A549 (cell line): ENCODE measurements around a stretch of chr15.

DNA sequence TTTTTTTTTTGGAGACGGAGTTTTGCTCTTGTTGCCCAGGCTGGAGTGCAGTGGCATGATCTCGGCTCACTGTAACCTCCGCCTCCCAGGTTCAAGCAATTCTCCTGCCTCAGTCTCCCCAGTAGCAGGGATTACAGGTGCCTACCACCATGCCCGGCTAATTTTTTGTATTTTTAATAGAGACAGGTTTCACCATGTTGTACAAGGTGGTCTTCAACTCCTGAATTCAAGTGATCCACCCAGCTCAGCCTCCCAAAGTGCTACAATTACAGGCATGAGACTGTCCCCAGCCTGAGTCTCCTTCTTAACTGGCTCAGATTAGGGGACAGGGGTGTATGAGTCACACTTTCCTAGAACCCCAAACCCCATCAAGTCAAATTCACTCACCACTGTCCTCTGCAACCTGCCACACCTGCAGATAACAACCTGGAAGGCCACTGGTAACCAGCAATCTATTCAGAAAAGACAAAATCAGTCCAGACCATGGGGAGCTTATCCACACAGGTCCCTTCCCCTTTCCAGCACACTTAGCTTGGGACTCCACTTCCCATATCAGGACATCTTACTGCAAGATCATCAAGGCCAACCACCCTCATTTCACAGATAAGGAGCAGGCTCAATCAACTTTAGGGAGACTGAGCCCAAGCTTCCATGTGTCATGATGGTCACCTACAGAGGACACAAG is 6.4 kb downstream of the WDR73 start:
- PRO-cap: no peak
CAGE:
- cytosol, long polyA plus RNA: no peak
- long polyA plus RNA: no peak
- nucleus, long polyA plus RNA: no peak

GRCh38 chr15:84819158-84819996 is 2.2 kb downstream of the ALPK3 start:
- PRO-cap: no peak
CAGE:
- cytosol, long polyA plus RNA: no peak
- long polyA plus RNA: no peak
- nucleus, long polyA plus RNA: no peak

DNA sequence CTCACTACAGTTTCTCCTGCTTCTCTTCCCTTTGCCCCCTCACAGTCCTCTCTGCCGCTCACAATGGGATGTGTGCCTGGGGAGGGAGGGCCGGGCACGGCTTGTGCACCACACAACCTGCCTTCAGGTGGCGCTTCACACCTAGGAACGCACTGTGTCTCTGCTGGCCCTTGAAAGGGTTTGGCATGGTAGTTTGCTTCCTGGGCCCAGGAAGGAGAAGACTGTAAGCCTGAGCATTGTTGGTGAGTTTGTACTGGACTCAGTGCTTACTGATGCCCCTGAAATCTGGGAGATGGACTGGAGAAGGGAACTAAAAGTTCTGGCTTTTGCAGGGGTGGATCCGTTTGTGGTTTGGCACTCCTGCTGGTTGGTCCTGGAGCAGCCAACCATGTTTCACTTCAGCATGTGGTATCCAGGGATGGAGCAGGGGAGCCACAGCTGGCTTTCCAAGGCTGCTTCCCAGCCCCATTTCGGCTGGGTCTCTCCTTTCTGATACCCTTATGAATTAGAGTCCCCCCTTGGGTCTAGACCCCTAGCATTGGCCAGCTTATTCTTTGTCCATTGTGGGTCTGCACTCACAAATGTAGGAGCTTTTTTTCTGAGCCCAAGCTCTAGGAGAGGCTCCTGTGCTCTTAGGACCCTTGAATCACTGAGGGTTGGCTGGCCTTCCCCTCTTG is 9.4 kb downstream of the ALPK3 start:
- PRO-cap: no peak
CAGE:
- cytosol, long polyA plus RNA: no peak
- long polyA plus RNA: no peak
- nucleus, long polyA plus RNA: no peak

GRCh38 chr15:84833267-84833923 is 16.2 kb downstream of the ALPK3 start:
- PRO-cap: no peak
CAGE:
- cytosol, long polyA plus RNA: no peak
- long polyA plus RNA: no peak
- nucleus, long polyA plus RNA: no peak

GRCh38 chr15:84980129-84980762 is 1.4 kb upstream of the PDE8A start:
- PRO-cap: bidirectional peak, plus-strand start at chr15:84980448, minus-strand start at chr15:84980409
CAGE:
- cytosol, long polyA plus RNA: no peak
- long polyA plus RNA: start-site peak on the plus strand at chr15:84980443-84980549, 63 and 43 reads in 2 replicates
- nucleus, long polyA plus RNA: no peak

GRCh38 chr15:85039092-85039990 is 57.7 kb downstream of the PDE8A start:
- PRO-cap: no peak
CAGE:
- cytosol, long polyA plus RNA: no peak
- long polyA plus RNA: no peak
- nucleus, long polyA plus RNA: no peak

- PRO-cap: no peak
CAGE:
- cytosol, long polyA plus RNA: no peak
- long polyA plus RNA: no peak
- nucleus, long polyA plus RNA: start-site peak on the plus strand at chr15:85083562-85083907, 13 and 48 reads in 2 replicates
Observed at GRCh38 chr15:85083358-85083926, 101.8 kb downstream of the PDE8A start.

DNA sequence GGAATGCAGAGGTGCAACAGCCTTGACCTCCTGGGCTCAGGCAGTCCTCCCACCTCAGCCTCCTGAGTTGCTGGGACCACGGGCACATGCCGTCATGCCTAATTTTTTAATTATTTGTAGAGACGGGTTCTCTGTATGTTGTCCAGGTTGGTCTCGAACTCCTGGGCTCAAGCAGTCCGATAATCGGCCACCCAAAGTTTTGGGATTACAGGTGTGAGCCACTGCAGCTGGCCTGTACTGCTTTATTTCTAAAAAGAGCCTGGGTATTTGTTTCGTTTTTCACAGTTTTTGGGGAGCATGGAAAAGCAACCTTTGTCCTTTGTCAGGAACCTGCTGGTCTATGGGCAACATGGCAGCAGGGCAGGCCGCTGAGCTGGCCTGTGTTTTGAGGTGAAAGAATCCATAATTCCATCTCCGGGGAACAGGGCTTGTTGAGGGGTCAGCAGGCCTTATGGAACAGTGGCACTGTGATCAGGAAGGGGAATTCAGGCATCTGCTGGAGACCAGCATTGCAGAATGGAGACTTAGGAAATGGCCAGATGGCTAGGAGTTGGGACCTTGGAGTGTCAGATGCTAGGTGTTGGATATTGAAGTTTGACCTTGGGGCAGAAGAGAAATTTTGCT is 111.4 kb downstream of the PDE8A start:
- PRO-cap: no peak
CAGE:
- cytosol, long polyA plus RNA: no peak
- long polyA plus RNA: no peak
- nucleus, long polyA plus RNA: no peak

DNA sequence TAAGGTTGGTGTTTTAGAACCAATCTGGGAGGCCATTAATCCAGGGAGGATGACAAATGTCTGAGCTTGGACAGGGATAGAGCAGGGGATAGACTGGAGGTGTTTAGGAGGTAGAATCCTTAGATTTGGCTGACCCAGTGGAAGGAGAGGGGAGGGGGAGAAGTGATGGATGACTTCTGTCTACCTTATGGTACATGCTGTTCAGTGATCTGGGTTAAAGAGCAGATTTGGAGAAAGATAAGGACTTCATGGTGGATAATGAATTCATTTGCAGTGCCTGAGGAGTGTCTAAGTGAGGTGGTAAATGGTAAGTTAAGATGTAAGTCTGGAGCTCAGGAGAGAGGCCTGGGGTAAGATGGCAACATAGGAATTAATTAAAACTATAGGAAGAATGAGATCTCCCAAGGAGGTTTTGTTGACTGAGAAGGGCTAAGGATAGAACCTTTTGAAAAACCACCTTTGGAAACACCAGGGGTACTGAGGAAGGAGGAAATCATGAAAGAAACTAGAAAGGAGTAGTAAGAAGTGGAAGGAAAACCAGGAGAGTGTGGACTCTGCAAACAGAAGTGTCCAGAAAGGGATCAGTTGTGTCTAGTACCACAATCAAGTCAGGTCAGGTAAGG is 125.9 kb downstream of the PDE8A start:
- PRO-cap: no peak
CAGE:
- cytosol, long polyA plus RNA: no peak
- long polyA plus RNA: no peak
- nucleus, long polyA plus RNA: no peak

DNA sequence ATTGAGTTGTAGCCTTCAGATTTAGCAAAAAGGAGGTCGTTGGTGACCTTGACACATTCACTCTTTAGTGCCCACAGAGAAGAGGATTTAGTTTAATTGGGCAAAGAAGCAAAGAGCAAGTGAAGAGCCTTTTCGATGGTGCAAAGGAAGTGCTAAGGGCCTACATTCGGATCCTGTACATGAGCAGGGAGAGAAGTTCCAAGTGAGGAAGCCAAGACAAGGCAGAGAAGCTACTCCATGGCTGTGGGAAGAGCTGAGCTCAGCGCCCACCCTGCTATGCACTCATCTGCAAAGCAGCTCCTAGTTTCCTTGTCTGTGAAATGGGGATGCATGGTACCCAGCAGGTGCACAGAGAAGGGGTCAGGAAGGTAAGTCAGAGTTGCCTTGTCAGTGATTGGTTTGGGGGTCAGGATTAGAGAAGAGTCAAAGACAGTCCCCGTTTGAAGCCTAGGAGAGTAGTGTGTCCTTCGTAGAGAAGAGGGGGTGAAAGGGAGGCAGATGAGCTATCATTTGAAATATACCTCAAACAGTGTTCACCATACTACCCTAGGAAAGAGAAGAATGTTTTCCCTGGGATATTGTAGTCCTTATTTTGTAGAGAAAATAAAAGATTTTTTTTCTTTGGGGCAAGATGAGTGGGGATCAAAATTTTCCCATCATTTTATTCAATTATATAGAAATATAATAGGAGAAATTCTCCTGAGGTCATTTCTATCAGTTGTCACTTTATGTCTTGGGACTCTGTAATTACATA is 126.6 kb downstream of the PDE8A start:
- PRO-cap: no peak
CAGE:
- cytosol, long polyA plus RNA: no peak
- long polyA plus RNA: no peak
- nucleus, long polyA plus RNA: no peak

DNA sequence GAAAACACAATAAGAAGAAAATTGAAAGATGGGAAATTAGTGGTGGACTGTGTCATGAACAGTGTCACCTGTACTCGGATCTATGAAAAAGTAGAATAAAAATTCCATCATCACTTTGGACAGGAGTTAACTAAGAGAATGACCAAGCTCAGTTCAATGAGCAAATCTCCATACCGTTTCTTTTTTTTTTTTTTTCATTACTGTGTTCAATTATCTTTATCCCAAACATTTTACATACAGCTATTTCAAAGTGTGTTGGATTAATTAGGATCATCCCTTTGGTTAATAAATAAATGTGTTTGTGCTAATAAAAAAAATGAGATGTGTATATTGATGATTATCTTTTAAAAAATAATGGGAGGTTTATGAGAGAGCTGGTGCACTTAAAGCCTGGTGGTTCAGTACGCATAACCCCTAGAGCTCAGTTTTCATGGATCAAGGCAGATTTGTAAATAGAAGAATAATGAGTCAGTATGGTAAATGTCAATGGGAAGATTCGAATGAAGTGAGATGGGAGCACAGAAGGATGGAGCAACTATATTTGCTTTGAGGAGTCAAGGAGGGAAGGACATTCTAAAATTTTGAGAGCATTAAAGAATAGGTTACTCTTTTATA is 35.2 kb downstream of the AKAP13 start:
- PRO-cap: no peak
CAGE:
- cytosol, long polyA plus RNA: no peak
- long polyA plus RNA: no peak
- nucleus, long polyA plus RNA: no peak

- PRO-cap: no peak
CAGE:
- cytosol, long polyA plus RNA: no peak
- long polyA plus RNA: no peak
- nucleus, long polyA plus RNA: no peak
Observed at GRCh38 chr15:85582444-85582641, 201.9 kb downstream of the AKAP13 start.

DNA sequence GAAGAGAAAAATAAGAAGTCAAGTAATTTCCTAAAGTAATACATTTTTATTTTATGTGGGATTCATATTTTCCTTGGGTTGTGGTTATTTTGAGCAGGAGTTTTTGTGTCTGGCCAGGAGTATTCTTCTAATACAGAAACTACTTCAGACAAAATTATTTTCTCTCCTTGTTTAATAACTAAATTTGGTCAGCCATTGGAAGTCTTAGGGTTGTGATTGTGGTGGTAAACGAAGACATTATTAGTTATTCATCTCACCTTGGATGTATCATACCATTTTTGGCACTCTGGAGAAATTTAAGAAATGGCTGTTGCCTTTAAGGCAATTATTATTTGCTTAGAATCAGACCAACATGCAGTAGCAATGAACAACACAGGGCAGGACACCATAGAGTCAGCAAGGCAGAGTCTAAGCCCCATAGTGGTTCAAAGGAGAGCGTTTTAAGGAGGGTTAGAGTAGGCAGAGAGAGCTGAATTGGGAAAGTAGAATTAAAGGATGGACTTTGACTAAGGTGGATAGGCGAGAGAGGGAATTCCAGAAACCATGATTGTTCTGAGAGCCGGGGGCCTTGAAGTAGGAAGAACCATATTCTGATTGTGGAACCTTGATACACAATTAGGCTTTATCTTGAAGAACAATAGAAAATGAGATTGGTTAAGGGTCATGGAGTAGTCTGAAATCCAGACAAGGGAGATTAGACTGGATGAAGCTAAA is 186.4 kb downstream of the KLHL25 start:
- PRO-cap: no peak
CAGE:
- cytosol, long polyA plus RNA: no peak
- long polyA plus RNA: no peak
- nucleus, long polyA plus RNA: no peak

DNA sequence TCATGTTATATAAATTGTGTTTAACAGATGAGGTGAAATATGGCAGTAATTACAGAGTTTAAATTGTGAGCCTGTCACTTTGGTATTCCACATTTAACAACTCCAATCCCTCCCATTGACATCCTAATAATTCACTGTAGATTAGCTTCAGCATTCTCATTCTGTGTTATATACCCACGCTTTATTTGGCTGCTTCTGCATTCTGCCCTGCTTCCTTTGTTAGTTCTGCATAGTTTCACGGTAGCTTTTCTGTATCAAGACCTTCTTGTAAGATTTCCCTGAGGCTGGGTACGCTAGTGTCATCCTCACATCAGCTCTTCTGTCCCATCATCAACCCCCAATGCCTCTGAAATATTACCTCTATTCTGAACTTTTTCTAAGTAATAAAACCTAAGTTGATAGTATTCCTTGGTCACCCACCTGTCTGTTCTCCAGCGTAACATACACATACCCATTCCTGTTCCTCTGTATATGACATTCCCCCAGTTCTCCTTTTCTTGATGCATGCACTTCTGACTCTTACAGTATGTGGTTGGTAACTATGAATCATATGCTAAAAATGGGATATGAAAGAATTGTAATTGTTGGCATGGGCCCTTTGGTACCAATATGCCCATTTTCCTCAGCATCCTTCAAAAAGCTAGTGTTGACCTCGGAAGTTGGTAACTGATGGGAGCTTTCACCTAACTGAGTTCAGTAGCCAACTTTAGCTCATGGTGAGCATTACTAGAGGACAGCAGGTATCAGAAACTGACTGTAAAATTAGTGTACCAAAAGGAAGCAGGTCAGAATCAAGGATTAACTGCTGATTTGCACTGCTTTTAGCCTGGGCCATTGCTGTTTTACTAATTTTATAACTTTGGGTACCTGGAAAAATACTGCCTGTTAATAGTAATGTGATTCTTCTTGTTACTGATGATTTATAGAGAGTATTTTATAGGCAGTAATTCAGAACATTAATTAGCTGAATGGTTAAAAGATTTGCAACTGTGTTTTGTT is 171.1 kb downstream of the KLHL25 start:
- PRO-cap: no peak
CAGE:
- cytosol, long polyA plus RNA: no peak
- long polyA plus RNA: no peak
- nucleus, long polyA plus RNA: no peak

- PRO-cap: no peak
CAGE:
- cytosol, long polyA plus RNA: no peak
- long polyA plus RNA: no peak
- nucleus, long polyA plus RNA: no peak
Observed at GRCh38 chr15:85640033-85640534, 154.6 kb downstream of the KLHL25 start.

DNA sequence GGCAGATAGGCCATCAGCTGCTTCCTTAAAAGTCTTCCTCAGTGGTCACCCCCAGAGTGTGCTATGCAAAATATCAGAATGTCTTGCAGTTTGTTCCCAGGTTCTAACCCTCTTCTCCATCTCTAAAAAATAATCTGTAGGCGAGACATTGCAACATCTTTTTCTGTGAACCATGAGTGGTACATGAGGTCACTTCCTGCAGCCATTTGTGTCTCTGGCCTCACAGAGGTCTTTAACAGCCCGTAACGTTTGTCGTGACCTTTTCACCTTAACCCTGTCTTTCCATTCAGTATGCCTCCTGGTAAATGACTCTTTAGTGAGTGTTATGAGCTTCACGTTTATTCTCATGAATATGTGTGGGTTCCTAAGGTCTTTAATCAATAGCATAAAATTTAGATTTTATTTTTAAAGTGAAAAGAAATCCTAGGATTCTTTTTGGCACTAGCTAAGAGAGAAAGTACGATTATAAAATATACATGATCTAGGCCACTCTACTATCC is 145.3 kb downstream of the KLHL25 start:
- PRO-cap: no peak
CAGE:
- cytosol, long polyA plus RNA: no peak
- long polyA plus RNA: no peak
- nucleus, long polyA plus RNA: no peak

DNA sequence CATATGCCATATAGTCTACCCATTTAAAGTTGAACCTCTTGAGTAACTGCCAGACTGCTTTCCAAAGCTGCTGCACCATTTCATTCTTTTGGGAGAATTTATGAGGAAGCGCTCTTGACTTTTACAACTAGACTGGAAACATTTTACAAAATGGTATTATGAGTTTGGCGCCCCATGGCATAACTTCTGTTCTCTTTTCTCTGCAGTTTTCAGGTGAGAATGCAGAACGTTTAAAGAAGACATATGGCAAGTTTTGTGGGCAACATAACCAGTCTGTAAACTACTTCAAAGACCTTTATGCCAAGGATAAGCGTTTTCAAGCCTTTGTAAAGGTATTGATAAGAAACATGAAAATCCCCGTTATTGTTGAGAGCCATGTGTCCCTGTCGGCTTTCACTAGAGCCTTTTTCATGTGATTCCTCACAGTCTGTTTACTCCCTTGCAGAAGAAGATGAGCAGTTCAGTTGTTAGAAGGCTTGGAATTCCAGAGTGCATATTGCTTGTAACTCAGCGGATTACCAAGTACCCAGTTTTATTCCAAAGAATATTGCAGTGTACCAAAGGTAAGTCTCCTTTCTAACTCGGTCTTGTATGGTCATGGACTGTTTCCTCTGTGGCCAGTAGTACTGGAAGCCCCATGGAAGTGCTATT is 72.8 kb downstream of the KLHL25 start:
- PRO-cap: no peak
CAGE:
- cytosol, long polyA plus RNA: no peak
- long polyA plus RNA: no peak
- nucleus, long polyA plus RNA: no peak

GRCh38 chr15:85722436-85723451 is 72.0 kb downstream of the KLHL25 start:
- PRO-cap: no peak
CAGE:
- cytosol, long polyA plus RNA: no peak
- long polyA plus RNA: no peak
- nucleus, long polyA plus RNA: no peak

DNA sequence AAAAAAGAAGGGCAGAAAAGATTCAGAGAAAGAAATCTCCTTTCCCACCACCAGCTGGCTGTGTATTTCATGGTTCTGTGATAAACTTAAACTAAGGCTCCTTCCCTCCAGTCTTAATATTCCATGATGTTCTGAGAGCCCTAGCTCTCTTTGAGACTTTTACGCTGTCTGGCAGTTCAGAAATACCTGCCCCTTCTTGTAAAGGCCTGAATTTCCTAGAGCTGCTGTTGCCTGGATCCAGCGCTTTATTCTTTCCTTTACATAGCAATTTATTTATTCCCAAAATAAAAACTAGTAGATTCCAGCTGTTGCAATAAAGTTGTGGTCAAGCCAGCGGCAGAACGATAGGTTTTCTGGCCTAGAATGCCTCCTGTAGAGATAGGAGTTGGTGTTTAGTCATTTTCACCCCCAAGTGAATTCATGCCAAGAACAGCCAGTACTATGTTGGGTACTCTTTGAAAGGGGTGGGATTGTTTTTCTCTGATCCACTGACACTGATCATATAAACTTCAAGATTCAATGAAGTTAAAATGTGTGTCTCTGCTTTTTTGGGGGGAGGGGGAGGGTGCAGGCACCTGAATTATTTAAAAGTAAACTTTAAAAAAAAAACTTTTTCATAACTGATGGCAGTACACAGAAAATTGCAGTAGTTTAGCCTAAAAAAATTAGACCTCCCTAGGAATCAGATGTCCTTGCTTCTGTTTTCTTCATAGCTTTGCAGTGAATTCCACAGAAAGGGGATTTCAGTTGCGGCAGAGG is 69.7 kb downstream of the KLHL25 start:
- PRO-cap: no peak
CAGE:
- cytosol, long polyA plus RNA: no peak
- long polyA plus RNA: no peak
- nucleus, long polyA plus RNA: no peak

- PRO-cap: no peak
CAGE:
- cytosol, long polyA plus RNA: no peak
- long polyA plus RNA: no peak
- nucleus, long polyA plus RNA: no peak
Observed at GRCh38 chr15:85740548-85741184, 54.1 kb downstream of the KLHL25 start.